Right cardiac atrium (tissue), 1 donor: ENCODE measurements around a stretch of chr16.

DNA sequence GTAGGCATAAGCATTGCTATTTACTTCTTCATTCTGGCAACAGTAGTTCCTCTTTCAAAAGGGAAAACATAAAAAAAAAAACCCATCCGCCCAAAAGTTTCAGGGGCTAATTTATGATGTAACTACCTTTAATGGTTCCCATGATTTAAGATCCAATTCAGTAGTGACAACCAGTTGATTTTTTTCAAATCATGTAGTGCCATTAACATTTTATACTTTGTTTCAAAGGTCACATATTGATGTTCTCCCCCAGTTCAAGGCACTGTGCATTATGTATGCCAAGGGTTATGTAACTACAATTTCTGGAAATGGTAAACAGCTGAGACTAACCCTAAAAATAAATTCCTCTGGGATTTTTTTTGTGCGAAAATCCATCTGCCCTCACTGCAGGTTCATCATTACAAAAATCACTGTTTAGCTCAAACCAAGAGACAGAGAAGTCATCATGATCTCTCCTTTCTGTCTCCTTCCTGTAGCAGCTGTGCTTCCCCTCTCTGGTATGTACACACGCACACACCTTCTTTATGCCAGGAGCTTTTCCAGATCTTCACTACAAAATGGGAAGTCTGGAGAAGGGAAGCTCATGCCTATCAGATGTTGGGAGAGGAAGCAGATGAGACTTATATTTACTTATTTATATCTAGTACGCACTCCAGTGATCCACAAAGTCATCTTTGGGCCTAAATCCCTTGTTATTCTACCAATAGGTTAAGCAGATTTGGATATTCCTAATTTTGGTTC lies 2.3 kb upstream of the PHLPP2 start:
- PRO-cap: no peak

DNA sequence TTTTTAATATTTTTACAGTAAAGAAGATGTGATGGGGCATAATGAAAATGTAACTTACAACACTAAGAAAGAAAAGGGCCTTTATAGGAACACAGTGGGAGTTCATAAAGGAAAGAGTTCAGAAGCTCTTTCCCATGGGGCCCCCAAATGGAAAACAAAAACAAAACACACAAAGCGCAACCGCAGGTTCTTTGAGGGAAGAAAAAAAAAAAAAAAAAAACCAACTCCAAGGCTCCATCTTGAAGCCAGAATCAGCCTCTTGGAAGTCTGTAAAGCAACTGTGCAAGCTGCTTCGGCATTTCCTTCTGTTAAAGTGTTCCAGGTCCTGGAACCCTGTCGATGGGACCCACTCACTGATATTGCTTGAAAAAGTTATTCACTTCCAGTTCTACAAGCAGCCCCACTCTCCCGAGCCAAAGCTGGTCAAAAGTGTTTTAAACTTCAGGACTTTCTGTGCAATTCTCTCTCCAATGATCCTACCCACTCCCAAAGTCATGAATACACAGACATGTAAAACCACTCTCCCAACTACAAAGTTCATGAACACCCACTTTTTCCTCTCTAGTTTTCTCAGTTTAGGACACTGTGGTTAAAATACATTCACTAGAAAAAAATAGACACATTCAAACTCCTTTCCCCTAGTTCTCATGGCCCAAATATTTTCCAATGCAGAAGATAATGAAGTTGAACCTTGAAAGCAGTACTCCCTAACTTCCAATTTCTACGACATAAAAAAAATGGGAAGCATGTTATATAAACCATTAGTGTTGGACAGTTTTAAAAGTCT lies 4.9 kb upstream of the PHLPP2 start:
- PRO-cap: no peak

DNA sequence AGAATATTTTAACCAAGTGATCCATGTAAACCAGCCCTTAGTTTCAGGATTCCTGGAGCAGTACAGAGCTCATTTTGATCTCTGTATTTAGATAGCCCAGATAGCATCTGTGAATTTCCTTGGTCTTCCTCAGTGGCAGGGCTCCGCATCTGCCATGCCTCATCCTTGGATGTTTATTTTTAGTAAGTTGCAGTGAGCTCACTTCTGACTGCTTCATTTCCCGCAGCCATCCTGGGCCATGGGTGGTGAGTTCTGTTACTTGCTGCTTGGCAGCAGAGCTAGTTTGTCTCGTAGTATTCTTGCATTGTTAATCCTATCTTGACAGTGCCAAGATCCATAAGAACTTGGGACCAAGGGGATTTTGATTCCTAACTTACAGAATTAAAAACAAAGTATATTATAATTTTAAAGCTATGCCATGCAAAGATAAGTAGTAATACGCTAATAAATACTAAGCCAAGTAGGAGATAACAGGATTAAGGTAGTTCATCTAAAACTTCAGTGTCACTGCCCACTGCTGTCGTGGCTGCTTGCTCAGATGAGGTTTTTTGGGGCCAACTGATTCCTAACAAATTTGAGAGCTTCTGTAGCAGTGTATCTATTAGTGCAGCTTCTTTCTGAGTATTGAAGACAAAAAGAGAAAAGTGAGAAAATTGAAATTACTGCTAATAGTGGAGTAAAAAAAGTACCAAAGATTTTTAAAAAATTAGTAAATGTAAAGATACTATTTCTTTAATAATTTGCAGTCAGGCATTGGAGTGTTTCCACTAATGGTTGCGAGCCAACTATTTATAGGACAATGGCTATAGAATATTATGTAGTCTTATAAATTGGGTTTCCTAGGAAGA lies 34.0 kb downstream of the IST1 start:
- PRO-cap: no peak

DNA sequence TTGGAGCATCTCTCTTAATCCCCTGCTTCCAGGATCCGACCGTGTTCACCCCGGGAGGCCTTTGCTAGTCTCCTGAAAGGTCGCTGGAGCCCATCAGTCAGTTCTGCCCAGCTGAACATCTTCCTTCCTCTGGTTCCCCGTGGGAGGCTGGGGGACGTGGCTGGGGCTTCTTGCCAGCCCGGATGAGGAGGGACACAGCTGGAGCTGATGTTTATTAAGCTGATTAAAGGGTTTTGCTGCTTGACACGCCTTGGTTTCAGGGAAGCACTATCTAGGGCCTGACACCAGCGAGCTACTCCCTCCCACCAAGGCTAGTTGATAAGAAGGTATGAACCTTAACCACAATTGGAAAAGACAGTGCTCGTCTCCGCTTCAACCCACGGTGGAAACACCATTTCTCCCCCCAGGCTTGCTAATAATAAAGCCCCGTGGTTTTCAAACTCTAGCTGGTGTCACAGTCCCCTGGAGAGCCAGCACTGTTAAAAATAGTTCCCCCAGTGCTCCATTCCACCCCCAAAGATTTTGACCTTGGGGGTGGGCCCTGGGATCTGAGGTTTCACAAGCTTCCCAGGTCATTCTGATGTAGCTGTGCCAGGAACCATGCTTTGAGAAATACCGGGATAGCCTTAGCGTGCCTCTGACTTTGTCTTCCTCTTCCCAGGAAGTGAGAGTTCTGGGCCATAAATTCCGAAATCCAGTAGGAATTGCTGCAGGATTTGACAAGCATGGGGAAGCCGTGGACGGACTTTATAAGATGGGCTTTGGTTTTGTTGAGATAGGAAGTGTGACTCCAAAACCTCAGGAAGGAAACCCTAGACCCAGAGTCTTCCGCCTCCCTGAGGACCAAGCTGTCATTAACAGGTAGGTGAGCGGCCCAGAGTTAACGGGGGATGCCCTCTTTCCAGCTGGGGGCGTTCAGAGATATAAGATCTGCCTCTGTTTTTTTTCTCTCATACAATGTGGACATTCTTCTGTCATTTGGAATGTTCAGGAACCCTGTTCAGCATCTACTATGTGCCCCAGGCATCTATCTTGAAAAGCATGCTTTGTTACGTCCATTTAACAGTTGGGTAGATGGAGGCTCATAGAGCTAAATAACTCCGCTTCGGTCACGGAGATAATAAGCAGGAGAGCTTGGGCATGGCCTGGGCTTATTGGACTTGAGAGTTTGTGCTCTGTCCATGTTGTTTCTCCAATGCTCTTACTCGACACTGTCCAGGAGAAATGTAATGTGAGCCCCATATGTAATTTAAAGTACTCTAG lies 5.7 kb downstream of the DHODH start:
- PRO-cap: bidirectional peak, plus-strand start at position 157 of the sequence, minus-strand start at position 131 of the sequence

DNA sequence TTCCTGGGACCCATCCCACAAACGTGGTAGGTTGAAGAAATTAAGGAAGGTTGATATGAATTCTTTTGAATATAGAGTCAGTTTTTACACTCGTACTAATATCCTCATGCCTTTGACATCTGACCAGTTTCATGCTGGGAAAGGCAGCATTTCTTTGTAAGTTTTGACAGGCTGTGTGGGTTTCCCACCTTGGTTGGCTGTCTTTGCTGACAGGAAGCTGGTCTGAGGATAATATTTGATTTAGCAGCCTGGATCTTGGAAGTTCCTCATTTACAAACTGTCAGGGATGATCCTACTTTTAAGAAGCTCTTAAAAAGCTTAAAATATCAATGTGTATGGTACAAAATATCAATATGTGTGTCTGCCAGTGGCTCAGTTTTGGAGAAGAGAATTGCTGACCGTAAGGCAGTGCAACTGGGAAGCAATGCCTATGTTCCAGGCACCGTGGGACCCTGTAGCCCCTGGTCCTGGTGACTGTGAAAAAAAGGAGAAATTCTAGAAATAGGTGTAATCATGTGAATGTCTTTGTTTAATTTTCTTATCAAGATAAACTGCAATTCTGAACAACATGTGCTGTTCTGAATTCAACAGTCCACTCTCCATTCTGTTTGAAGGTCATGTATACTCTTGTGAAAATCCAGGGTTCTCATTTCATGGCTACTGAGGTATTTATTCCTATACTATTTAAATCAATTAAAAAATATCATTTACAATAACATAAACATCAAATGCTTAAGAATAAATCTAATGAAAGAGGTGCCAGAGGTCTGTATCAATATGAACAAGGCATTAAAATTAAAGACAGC lies 9.5 kb upstream of the HP start:
- PRO-cap: no peak

- PRO-cap: no peak
Measured at GRCh38 chr16:72850590-72850879, 197.4 kb downstream of the ZFHX3 start.

GRCh38 chr16:72947976-72948520 lies 99.9 kb downstream of the ZFHX3 start:
- PRO-cap: no peak

GRCh38 chr16:72952998-72953202 lies 95.0 kb downstream of the ZFHX3 start:
- PRO-cap: no peak

- PRO-cap: no peak
Measured at GRCh38 chr16:72958262-72959298, 89.3 kb downstream of the ZFHX3 start.

GRCh38 chr16:73054102-73054559 lies 6.2 kb upstream of the ZFHX3 start:
- PRO-cap: no peak

- PRO-cap: no peak
Measured at GRCh38 chr16:73889210-73889710, 407.4 kb upstream of the PSMD7 start.

GRCh38 chr16:74318637-74319506 lies 22.3 kb downstream of the PSMD7 start:
- PRO-cap: no peak

DNA sequence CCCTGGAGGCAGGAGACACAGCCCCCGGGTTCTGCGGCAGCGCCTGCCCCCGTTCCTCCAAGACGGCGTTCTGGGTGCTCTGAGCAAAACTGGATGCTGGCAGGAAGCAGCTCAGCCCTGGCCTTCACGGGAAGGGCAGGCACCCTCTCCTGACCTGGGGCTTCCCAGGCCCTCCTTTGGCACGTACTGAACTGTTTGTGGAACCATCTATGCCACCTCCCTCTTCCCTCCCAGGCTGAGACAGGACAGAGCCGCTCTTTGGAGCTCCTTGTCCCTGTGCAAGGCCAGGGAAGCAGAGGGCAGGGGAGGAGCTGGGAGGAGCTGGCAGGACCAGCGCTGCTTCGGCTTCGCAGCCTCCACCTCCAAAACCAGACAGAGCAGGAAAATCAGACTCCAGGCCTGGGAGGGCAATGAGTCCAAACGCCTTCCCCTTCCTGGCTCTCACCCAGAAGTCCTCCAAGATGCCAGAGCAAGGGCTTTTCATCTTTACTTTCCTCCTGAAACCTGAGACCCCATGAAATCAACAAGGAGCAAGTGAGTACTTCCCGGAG lies 22.4 kb downstream of the NPIPB15 start:
- PRO-cap: no peak

DNA sequence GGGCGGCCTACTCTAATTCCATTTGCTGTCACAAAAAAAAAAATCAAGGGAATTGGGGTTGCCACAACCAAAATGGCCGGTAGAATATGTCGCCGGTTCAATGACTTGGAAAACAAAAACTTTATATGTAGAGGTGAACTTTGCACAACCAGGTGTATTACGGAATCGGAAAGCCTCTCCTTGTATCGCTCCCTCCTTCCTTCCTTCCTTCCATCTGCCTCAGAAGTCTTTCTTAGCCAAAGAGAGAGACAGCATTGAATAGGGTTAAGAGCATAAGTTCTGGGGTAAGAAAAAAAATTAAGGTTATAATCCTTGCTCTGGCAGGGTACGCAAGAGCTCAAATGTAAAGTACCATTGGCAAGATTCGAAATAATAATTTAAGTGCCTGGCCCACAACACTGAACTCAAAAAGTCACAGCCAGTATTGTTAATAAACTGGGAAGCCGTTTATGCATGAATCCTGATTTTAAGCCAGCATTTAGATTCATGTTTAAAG lies 469 bp upstream of the GLG1 start:
- PRO-cap: no peak

- PRO-cap: no peak
Measured at GRCh38 chr16:74622798-74623786, 16.2 kb upstream of the GLG1 start.

GRCh38 chr16:74726107-74726434 lies 25.4 kb upstream of the MLKL start:
- PRO-cap: no peak

DNA sequence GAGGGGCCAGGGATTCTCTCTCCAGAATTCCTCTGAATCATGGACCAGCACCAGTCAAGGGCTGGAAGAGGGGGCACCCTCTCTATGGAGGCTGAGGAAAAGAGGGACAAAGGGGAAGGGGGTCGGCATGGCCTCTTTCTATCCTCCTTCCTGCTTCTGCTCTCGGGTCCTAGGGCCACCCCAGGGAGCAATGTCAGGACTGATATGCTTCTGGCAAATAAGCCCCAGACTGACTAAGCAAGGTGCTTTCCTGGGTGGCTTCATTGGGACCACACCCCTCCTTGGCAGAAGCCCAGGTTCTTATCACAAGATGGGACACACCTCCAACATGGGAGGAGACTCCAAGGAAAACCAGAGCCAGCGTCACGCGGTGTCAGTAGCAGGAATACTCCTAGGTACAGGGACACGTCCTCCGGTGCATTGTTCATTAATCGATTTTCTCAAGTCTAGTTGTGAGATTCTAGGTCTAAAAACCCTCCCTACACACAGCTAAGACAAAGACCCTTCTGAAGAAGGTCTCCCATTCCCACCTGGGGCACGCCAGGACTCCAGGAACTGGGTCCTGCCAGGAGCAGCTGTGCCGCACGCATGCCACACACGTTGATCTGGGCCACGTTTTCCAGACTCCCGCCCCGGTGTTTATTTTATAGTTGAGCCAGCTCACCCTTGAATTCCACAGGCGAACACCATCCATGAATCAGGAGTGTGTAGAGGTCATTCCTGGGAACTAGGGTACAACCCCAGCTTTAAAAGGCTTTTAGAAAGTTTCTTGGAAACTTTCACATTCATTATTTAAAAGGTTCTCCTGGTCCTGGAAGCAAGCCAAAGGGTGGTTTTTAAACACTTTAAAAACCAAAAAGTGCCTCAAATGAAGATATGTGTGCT lies 30.9 kb downstream of the FA2H start:
- PRO-cap: no peak

DNA sequence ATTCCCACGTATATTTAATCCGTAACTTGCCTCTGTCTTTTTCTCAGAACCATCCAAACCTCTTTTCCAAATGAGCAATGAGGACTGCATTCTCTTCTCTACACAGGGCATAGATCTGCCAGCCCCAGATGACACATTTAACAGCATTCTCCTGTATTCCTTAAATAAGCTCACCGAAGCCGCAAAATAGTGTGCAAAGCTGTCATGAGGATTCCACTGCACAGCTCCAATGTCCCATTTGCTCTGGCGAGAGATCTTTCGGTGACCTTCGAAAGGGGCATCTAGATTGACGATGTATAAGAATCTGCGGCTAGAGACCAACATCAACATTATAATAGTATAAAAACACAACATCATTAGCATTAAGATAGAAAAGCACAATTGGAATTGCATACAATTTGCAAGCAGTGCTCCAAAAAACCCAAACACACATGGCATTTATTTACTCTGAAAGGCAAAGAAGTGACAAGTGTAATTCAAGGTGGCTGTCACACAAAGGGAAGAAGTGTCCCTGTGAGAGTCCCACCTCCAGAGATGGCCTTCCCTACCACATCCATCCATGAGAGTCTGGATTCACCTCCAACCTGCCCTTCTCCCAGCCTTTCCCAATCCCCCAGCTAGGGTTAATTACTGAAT lies 28.5 kb downstream of the WDR59 start:
- PRO-cap: no peak

DNA sequence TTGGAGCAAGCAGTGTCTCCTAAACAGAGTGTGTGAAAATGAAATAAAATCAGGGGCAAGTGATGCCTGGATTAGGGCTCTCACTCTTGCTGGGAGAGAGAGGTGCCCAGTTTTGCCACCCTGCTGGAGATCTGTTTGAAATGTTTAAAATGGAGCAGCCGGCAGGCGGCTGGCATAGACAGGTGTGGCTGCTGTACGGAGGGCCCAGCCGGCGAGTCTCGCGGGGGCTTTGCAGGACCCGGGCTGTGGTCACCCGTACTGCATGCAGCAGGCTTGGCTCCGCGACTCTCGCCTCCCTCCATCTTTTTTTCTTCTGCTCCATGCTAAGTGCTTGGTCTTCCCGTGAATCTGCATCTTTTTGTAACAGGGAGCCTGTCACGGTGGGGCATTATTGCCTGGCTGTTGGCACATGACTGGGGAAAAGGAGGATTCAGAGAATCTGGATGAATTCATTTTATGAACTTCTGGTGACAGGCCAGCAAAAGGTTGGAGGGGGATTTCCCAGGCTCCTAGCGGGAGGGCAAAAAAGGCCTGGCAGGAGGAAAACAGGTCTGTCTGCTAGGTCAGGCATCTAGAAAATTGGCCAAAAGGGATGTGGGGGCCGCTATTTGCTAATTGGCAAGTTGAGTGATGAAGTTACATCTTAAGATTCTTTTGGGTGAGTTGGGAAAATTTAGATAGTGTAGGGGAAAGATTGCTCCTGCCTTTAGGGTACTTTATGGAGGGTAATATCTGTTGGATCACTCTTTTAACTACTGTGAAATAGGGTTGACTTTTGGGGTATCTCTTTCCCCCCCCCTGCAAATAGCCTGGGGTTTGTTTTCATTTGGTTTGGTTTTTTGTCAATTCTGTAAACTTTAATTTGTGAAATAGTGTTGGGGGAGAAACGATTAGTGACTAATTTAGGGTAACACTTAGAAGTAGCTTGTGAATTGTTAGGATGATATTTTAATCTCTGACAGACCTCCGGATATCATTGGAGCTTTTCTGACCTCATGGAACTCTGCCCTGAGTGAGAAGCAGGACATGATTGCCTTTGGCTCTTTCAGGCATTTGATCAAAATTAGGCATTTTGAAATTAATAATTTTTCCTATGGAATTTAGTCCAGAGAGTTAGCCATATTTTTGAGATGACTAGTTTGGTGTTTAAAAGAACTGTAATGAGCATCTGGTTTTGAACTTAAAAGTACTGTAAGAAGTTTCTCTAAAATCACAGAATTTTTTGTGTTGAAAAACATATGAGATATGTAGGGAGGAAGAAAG lies 2.1 kb downstream of the ZNRF1 start:
- PRO-cap: no peak

DNA sequence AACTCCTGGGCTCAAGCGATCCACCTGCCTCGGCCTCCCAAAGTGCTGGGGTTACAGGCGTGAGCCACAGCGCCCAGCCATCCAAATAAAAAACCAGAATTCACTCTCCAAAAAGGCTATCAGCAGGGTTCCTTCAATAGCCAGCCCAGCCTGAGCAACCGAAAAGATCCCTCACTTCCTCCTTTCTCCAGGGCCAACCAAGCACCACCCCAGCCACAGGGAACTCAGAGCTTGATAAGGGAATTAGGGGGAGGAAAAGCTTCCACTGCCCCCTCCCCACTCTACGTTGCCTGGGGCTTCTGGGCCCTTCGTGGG lies 657 bp downstream of the LDHD start:
- PRO-cap: no peak